Epithelial cell of alveolus of lung (primary cell): ENCODE measurements around a stretch of chr10.

DNA sequence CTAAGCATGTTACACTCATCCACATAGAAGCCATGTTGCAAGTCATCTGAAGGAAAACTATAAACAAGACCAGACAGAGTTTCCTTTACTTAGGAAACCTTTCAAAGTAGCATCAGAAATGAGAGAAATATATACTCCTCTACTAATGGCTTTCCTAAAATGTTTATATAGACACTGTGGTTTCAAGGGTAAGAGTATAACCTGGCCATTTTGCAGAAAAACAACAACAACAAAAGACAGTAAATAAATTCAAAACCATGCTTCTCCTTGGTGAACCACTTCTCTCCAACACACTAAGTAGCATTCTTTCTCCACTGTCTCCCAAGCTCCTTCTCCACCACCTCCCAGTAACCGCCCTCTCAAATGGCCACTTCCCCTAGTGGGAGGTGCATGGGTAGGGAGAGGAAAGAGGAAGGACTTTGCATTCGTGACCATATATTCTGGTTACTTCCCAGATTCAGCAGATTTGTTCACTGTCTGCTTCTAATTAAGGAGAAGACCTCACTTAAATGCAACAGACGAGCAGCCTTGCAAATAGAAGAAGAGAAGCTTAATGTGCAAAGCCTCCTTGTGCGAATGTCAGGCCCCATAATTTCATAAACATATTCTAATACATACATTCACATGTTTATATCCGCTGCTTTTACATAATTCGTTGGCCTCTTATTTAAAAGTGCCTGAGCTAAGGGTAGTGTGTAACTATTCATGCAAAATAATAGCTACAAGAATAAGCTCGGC is 166.8 kb downstream of the SORCS1 start:
- RAMPAGE, long total RNA, result no peak
- RRBS, result no CpG with 5 or more reads among the region's 7 CpGs

DNA sequence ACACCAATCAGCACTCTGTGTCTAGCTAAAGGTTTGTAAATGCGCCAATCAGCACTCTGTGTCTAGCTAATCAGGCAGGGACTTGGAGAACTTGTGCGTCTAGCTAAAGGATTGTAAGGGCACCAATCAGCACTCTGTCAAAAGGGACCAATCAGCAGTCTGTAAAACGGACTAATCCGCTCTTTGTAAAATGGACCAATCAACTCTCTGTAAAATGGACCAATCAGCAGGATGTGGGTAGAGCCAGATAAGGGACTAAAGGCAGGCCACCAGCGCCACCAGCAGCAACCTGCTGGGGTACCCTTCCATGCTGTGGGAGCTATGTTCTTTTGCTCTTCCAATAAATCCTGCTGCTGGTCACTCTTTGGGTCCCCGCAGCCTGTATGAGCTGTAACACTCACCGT is 223.5 kb downstream of the XPNPEP1 start:
- RAMPAGE, long total RNA, result no peak
- RRBS, result no CpG with 5 or more reads among the region's 7 CpGs

DNA sequence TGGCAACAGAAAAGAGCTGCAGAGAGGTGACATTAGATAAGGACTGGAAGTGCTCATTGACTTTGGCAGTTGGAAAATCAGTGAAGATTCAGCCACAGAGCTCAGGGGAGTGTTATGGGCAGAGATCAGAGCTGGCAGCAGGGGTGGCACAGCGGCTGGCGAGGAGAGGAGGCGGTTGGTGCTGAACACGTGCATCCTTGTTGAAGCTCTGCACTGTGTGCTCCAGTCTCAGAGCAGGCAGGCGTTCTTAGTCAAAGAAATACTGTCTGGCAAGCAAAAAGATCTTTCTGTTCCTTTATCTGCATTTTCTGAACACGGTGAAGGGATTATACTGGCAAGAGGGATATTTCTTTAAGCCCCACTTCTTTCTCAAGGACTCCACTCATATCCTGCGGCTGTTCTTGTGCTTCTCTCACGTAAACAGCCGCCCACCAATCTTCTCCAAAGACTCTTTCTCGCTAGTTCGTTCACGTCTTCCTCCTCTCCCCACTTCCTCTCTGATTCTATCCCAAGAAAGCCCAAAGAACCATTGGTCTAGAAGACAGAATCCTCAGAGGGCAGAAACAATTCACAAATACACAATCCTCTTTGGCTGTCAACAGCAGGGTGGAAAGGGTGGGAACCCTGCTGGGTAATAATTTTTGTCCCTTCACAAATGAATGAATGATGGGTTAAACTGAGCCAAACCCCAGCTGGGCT is 38.6 kb upstream of the ADD3 start:
- RAMPAGE, long total RNA, result no peak
- RRBS, result no CpG with 5 or more reads among the region's 12 CpGs

DNA sequence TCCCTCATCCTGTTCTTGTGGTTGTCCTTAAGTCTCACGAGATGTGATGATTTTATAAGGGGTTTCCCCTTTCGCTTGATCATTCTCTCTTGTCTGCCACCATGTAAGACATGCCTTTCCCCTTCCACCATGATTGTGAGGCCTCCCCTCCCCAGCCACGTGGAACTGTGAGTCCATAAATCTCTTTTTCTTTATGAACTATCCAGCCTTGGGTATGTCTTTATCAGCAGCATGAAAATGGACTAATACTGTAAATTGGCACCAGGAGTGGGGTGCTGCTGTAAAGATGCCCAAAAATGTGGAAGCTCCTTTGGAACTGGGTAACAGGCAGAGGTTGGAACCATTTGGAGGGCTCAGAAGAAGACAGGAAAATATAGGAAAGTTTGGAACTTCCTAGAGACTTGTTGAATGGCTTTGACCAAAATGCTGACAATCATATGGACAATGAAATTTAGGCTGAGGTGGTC is 40.3 kb downstream of the ADD3 start:
- RAMPAGE, long total RNA, result no peak
- RRBS, result no CpG with 5 or more reads among the region's 3 CpGs

GRCh38 chr10:110207729-110208433 is 476 bp downstream of the MXI1 start:
- RAMPAGE, long total RNA, result no peak
- RRBS, result under 1% methylated on average over 13 of the region's 62 CpGs

GRCh38 chr10:110296515-110297053 is 8.1 kb downstream of the SMNDC1 start:
- RAMPAGE, long total RNA, result no peak
- RRBS, result no CpG with 5 or more reads among the region's 4 CpGs

DNA sequence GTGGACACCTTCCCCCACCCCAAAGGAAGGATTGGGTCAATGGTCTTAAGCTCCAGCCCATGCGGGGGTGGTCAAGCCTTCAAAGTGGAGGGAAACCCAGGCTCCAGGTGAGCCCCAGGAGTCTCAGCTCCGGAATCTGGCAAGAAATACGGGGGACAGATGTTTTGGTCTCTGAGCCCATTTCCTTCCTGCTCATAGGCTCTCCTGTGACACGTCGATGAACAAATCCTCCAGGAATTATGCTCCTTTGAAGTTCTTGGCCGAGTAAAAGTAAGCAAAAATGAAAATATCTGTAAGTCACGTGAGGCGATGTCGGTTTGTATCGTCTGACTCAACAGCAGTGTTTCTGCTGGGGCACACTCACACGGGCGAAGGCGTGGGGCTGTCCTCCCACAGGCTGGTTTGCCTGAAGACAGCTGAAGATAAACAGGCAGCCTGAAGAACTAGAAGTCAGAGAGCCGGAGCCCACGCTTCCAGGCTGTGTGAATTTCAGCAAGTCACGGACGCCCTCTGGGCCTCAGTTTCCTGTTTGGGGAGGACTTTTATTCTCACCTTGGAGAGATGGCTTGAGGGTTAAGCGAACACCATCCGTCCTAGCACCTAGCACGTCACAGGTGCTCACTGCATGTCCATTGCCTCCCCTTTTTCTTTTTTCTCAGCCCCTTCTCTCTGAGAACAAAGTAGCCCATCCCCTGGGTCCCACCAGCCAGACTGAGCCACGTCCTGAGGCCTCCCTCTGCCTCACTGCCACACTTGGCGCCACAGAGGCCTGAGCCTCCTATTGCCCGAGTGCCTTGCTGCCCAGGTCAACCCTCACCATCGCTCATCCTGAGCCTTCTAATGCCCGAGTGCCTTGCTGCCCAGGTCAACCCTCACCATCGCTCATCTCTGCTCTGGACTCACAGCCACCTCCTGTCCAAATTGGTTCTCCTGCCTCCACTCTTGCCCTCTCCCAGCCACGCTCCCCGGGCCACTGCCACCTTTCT is 52.8 kb upstream of the SMNDC1 start:
- RAMPAGE, long total RNA, result no peak
- RRBS, result no CpG with 5 or more reads among the region's 28 CpGs

- RAMPAGE, long total RNA, result no peak
- RRBS, result no CpG with 5 or more reads among the region's 22 CpGs
These were observed 59.1 kb upstream of the SMNDC1 start for GRCh38 chr10:110363643-110364421.

DNA sequence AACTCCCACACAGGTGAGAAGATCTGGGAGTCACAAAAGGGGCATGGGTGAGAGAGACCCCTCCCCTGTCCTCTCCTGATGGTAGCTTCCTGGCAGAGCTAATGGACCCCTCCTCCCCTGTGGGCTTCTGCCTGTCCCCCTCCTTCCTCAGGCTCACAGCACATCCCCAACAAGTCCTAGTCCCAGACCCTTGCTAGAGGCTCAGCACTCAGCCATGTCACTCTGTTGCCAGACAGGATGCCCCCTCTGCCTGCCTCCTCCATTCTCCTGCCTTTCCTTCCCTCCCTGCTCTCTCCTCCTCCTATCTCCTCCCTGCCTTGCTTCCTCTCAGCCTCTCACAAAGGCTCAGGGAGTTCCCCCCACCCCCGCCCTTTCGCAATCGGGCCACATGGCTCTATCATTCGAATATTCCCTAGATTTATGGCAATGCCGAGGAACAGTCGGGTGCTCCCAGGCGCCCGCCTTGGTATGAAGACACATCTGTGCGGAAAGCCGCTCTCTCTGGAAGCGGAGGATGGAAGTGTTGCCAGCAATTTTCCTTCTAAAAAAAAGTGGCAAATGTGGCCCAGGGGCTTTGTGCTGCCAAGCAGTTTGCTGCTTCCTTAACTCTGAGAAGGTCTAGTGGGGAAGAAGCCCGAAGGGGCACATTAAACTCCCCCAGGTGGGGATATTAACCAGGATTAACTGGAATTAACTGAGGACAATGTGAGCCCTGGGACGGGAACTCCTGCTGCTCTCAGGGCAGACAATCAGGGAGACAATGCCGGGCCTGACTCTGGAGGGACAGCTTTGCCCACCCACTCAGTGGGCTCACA is 88.1 kb upstream of the SMNDC1 start:
- RAMPAGE, long total RNA, result no peak
- RRBS, result no CpG with 5 or more reads among the region's 14 CpGs

- RAMPAGE, long total RNA, result no peak
- RRBS, result no CpG with 5 or more reads among the region's 7 CpGs
These were observed 87.3 kb upstream of the DUSP5 start for GRCh38 chr10:110410273-110410894.

DNA sequence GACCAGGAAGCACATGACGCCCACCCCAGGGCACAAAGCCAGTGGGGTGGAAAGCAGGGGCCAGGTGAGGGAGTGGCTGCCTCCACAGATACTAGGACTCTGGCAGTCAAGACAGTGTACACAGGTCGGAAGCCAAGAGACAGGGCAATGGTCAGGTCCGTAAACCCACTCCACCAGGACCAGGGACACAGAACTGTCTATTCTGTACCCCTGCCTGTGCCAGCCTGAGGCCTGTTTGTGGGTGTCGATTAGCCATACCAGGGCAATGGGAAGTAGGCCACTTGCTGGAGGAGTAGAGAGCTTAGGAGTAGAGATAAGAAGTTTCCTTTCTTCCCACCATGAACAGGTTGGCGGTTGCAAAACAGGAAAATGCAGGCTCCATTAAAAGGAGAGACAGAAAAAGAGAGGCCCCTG is 33.2 kb upstream of the DUSP5 start:
- RAMPAGE, long total RNA, result no peak
- RRBS, result no CpG with 5 or more reads among the region's 5 CpGs

DNA sequence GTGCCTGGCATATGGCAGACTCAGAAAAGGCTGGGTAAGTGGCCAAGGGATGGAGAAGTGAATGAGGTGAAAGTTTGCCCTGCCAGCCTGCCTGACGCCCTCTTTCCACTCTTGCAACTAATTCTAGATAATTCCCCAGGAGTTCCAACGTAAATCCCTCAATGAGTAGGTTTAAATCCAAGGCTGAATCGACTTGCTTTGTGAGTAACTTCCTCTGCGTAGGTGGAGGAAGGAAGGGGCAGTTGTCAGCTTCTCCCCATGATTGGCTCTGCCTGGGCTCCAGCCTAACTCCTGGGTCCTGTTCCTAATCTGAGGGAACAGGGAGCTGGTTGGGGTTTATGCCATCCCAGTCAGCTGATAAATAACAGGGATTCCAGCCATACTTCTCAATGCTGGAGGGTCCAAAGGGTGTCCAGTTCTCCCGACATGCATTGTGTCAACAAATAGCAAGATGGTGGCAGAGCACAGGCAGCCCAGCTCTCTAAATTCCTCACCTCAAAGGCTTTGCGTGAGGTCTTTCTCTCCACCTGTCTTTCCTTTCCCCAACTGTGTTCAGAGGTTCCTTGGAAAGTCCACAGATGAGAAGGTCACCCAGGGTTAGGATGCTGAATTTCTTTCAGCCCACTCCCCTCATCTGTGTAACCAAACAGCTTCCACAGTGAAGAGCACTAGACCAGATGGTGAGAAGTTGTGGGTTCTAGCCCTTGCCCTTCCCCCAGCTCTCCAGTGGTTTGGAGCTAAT is 14.4 kb downstream of the DUSP5 start:
- RAMPAGE, long total RNA, result no peak
- RRBS, result no CpG with 5 or more reads among the region's 6 CpGs

DNA sequence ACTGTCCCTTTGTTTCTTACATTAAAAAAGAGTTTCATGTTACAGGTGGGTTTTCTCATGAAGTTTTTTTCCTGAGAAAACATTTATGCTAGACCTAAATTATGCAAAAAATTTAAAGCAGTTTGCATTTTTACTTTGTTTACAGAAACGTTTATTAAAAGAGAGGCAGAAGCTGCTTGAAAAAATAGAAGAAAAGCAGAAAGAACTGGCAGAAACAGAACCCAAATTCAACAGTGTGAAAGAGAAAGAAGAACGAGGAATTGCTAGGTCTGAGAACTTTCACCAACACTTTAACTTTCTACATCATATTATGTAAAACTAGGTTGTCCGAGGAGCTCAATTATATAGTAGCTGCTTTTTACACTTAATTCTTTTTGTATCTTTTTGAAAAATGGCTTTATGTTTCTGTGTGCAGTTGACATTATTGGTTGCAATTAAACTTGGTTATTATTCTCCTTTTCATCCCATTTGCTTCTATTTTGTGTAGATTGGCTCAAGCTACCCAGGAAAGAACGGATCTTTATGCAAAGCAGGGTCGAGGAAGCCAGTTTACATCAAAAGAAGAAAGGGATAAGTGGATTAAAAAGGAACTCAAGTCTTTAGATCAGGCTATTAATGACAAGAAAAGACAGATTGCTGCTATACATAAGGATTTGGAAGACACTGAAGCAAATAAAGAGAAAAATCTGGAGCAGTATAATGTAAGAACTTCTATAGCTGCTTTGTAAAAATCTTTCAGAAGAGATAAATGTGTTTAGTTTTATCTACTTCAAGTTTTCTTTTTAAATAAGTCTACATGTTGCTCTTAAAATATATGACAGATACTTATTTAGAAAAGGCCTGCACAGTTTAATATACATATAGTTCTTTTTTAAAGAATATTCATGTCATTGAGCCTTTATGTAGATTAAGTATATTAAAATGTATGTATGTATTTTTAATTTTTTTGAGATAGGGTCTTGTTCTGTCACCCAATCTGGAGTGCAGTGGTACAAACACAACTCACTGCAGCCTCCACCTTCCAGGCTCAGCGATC is 16.5 kb downstream of the SMC3 start:
- RAMPAGE, long total RNA, result no peak
- RRBS, result no CpG with 5 or more reads among the region's 6 CpGs

DNA sequence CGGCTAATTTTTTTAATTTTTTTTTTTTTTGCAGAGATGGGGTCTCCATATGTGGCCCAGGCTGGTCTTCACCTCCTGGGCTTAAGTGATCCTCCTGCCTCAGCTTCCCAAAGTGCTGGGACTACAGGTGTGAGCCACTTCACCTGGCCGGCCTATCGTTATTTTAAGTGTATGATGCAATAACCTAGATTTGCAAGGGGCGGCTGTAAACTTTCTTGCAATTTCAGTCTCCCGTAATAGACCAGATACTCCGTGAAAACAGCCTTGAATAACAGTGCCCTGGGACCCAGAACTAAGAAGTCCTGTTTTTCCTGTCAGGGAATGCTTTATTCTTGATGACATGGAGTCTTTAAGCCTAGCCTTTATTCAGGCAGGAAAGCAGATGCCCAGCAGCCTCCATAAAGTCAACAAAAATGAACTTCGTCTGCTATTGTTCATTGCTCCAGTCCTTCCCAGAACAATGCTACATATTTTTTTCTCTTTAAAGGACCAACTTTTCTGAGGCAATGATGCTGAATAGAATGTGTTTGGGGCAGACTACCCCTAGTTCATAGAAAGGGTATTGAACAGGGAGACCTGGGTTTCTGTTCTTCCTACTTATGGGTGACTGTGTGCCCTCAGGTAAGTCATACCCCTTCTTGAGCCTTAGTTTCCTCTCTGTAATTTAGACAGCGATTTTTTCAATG is 47.7 kb upstream of the PDCD4 start:
- RAMPAGE, long total RNA, result no peak
- RRBS, result no CpG with 5 or more reads among the region's 8 CpGs

DNA sequence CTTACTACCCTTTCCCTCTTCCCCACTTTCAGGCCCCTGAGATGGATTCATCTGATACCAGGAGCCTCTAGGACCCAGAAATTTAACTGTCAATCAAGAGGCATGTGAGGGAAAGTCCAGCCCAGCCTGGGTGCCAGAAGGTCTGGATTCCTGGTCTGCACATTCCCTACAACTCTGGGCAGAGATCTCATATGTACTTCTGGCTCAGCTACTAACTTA is 5.7 kb upstream of the PDCD4 start:
- RAMPAGE, long total RNA, result no peak

- RAMPAGE, long total RNA, result no peak
- RRBS, result no CpG with 5 or more reads among the region's 2 CpGs
These were observed 8.4 kb downstream of the PDCD4 start for GRCh38 chr10:110880054-110880508.

- RAMPAGE, long total RNA, result no peak
- RRBS, result no CpG with 5 or more reads among the region's 6 CpGs
These were observed 21.0 kb downstream of the BBIP1 start for GRCh38 chr10:110897727-110898694.

DNA sequence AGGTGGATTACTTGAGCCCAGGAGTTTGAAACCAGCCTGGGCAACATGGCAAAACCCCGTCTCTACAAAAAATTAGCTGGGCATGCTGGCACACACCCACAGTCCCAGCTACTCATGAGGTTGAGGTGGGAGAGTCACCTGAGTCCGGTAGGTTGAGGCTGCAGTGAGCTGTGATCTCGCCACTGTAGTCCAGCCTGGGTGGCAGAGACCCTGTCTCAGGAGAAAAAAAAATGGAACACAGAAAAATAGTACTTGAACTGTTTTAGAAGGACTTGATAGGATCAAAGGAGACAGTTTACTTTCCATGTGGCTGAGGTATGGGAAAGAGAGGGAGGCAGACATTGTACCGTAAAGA is 53.2 kb downstream of the SHOC2 start:
- RAMPAGE, long total RNA, result no peak
- RRBS, result no CpG with 5 or more reads among the region's 4 CpGs

DNA sequence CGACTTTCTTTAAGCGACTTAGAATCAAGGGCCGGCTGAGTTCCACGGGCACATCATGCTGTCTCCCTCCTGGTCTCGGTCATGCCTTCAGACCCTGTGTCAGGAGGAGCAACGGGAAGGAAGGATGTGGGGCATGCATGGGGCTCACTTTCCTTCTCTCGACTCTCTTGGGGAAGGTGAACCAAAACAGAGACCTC is 2.5 kb downstream of the ACSL5 start:
- RAMPAGE, long total RNA, result no peak
- RRBS, result no CpG with 5 or more reads among the region's 7 CpGs

DNA sequence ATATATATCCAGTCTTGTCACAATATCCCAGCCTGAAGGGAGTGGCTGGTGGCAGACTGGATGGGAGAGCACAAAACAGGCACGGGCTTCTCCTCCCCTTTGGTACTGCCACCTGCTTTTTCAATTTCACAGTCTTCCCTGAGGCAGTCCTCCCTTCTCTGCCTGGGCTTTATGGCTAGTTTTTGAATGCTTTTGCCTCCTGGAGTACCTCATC is 18.9 kb downstream of the ACSL5 start:
- RAMPAGE, long total RNA, result no peak
- RRBS, result no CpG with 5 or more reads among the region's 1 CpG